ENCODE data around the genes RAD54L2 and IQCF3.

- PRO-cap: bidirectional peak, plus-strand start at chr3:50602205, minus-strand start at chr3:50602038
These were observed 9.6 kb downstream of the CISH start for GRCh38 chr3:50602089-50602275.

- PRO-cap: unidirectional peak, plus-strand start at chr3:50607772
These were observed 3.9 kb downstream of the CISH start for GRCh38 chr3:50607530-50608125.

- PRO-cap: no peak
These were observed 1.2 kb downstream of the MAPKAPK3 start for GRCh38 chr3:50617894-50618746.

DNA sequence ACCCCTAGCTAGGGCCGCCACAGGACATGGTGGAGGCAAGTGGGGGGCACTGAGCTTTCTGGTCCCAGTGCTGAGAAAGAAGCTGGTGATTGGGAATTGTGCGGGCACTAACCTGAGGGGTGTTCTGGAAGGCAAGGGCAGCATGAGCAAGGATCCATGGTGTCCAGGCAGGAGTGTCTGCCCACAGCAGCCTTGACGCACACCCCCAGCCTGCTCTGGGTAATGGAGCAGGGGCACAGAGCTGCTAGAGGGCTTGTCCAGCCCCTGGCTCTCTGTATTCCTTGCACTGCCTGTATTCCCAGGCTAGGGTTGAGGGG lies 21.3 kb downstream of the MAPKAPK3 start:
- PRO-cap: no peak

GRCh38 chr3:51403000-51403733 lies 12.1 kb downstream of the RBM15B start:
- PRO-cap: no peak

- PRO-cap: no peak
These were observed 21.8 kb downstream of the RBM15B start for GRCh38 chr3:51412930-51413223.

DNA sequence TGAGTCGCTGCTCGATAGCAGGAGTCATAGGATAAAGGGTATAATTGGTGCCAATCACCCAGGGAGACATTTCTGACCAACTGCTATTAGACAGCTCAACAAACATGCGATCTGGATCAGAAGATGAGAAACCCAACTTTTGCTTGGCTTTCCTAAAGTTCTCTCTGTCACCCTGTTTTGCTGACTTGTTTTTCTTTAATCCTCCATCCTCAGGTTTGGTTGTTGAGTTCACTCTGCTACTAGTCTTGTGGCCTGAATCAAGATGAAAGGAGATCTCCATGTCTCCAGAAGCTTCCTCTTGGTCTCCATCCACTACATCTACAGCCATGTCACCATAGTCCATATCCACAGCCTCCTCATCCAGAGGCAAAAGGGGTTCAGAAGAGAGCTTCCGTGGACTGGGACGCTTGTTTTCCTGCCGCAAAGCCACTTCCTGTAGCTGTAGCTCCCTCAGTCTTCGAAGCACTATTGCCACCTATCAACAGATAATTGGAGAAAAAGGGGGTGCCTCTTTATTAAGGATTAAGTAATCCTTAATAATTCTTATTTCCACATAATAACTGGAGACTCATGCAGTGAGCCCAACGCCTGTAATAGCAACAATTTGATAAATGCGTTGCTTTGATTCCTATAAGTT lies 50.5 kb downstream of the RBM15B start:
- PRO-cap: no peak

DNA sequence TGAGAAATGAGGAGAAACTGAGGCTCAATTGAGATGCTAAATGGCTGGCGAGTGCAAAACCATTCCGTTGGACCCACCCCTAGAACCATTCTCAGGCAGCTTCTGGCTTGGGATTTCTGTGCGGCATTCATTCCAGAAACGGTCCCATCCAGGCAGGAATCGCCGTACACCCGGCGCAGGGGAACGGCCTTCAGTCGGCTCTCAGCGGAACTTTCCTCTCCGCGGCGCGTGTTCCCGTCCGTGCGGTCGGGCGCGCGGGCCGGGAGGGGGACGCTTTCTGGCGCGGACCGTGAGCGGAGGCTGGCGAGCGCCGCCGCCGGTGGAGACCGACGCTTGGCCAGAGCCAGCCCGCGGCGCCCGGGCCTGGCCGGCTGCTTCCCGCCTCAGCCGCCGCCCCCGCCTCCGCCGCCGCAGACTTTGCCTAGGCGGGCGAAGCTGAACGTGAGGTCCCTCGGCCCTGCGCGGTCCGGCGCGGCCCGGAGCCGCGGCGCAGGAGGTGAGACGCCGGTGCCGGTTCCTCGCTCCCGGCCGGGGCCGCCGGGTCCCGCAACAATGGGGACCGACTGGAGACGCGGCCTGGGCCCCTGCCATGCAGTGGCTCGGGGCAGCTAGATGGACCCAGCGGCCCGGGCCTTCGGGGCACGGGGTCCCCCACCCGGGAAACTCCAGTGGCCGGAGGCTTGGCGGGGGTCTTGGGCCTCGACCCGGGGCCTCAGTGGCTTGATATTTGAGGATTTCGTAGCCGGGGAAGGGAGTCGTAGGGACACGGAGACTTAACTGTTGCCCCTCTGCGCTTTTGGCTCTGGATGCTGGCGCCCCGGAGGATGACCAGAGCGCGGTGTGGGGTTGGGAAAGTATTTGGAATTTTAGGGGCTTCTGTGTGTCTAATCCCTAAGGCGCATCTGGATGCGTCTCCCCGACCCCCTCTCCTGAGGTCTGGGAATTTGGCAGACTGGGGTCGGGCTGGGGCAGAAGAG lies at the start of gene RAD54L2:
Gene RAD54L2, plus strand, starts transcription at position 300 of the 977 bp plus-strand sequence.
- PRO-cap: bidirectional peak, plus-strand start at position 297 of the sequence, minus-strand start at position 203 of the sequence

DNA sequence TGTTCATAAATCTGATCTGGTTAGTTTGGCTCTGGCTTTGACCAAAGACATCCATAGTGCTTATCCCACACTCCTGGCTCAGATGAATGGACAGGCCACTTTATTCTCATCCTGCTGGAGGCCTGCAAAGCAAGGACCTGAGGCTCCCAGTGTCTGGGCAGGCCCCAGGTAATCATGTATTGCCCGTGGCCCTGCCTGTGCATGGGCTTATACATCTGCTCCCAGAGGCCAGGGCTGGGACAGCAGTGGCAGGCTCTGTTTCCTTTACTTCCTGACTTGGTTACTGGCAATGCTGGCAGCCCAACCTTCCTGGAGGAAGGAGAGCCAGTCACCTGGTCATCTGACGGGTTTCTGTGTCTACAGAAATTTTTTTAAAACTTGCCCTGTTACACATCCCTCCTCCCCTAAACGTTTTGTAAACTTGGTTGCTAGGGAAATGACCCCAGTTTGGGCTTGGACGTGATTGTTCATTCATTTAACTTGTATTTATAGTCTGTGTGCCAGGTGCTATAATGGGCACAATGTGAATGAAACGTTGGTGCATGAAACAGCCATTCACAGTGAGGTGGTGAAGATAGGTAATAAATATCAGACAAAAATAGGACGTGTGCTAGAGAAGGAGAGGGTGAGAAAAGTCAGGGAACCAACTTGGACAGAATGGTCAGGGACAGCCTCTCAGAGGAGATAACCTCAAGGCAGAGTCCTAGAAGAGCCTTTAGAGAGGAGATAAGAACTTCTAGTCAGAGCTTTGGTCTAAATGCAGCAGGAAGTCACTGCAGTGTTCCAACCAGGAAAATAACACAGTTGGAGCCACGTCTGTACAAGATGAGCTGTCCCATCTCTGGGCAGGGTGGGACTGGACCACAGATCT lies 14.0 kb downstream of the TEX264 start:
- PRO-cap: no peak

- PRO-cap: no peak
These were observed 3.4 kb upstream of the GRM2 start for GRCh38 chr3:51703189-51704247.

GRCh38 chr3:51829025-51829488 lies at the start of gene IQCF3:
TSS of gene IQCF3 (plus strand) at chr3:51829426.
- PRO-cap: no peak

- PRO-cap: no peak
These were observed 1.2 kb upstream of the PCBP4 start for GRCh38 chr3:51968456-51968837.

DNA sequence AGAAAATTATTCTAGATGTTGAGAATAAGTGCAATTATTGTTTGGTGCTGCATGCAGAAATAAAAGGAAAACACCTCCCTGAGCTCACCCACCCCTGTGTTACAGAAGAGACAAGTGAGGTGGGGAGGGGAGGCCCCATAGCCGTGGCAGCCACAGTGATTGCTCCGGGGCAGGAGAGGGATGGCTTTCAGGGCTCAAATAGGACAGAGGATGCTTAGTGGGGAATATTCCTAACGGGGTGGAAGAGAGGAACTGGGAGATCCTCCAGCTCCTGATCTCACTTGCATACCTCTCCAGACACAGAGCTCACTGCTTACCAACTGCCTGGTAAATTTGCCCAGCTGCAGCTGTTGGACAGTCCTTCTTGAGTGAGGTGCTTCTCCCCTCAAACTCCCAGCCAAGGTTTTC lies 29.3 kb upstream of the RPL29 start:
- PRO-cap: no peak

GRCh38 chr3:52096279-52096772 lies 40.0 kb upstream of the DUSP7 start:
- PRO-cap: no peak

DNA sequence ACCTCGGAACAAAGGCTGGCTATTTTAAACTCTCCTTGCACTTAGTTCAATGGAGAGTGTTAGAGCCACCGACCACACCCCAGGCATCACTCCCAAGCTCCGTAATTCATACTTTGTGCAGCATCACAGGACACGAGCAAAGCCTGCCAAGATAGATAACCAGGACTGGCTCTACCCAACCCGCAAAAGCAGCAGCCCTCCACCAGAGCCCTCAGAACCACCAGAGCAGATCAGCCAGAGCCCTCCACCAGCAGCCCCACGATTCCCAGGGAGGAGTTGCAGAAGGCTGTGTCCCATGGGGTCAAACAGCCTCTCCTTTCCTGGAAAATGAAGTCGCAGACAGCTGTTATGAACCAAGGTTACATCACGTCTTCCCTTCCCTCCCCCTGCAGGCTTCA lies 45.7 kb downstream of the POC1A start:
- PRO-cap: no peak

DNA sequence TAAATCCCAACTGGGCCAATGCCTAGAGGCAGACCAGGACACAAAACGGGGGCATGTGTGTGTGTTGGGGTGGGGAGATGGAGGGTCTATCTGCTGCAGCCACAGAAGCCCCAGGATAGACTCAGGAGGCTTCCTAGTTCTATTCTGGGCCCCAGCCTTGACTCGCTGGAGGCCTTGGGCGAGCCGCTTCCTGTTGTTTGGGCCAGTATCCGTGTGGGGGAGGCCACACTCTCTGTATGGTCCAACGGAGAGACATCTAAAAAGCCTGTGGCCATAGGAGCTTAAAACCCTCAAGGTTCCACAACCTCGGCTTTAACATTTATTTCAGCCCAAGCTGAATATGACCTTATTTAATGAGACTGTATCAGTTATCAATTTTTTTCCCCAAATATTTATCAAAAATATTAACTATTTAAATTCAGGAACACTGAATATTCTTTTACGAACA lies 32.8 kb downstream of the POC1A start:
- PRO-cap: no peak

DNA sequence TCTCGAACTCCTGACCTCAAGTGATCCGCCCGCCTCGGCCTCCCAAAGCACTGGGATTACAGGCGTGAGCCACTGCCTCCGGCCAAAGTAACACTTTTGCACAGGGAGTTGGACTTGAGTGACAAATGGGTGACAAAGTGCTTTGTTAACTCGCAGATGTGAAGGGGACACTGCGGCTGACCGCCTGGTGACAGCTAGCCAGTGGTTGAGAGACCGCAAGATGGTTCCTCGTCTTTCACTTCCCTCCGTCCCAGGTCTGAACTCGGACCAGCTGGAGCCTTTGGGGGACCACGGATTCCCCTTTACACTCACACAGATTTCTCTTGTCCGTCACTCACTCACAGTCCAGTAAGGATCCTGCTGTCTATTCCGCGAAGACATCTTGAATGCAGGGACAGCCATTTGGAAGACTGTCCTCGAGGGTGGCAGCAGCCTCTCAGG lies 754 bp upstream of the PPM1M start:
- PRO-cap: no peak

DNA sequence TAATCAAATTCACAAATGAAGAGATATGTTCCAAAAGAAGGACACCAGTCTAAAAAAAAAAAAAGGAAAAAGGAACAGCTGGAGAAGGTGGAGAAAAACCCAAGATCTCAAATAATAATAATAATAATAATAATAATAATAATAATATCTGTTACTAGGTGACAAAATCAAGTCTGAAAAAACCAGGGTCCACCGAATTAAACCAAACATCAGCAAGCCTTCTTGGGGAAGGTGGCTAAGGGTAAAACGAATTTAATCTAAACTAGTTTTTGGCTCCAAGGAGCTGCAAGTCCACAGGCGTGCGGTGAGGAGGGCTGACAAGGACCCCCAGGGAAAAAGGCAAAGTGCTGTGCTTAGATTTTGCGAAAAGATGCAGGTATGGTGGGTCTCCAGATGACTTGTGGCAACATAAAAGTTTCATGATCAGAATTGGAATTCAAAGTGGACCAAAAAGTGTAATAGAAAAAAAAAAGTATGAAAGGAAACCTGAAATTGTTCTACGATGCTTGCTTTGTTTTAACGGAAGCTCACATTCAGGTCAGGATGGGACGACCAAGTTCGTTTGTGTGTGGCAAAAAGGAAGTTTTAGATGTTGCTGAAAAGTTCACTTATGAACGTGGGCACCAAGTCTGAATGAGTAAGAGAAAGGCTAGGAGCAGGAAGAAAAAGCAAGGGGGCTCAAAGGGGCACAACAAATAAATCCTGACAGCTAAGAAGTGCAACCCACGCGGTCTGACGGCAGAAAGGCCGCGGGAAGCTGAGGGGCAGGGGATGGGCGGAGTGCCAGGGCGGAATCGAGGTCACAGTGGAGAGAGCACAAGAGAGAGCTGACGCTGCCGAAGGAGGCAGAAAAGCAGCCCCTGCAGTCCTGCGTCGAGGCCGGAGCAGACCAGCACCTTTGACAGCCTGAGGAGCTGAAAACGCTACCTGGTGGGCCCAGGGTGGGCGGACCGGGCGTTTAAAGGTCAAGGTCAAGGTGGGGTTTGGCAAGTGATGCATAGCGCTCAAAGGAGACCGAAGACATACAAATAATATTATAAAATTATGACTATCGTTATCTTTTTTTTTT lies 1.2 kb downstream of the WDR82 start:
- PRO-cap: unidirectional peak, plus-strand start at position 530 of the sequence; bidirectional peak, plus-strand start at position 865 of the sequence, minus-strand start at position 734 of the sequence

- PRO-cap: no peak
These were observed 4.5 kb upstream of the DNAH1 start for GRCh38 chr3:52311409-52312182.

DNA sequence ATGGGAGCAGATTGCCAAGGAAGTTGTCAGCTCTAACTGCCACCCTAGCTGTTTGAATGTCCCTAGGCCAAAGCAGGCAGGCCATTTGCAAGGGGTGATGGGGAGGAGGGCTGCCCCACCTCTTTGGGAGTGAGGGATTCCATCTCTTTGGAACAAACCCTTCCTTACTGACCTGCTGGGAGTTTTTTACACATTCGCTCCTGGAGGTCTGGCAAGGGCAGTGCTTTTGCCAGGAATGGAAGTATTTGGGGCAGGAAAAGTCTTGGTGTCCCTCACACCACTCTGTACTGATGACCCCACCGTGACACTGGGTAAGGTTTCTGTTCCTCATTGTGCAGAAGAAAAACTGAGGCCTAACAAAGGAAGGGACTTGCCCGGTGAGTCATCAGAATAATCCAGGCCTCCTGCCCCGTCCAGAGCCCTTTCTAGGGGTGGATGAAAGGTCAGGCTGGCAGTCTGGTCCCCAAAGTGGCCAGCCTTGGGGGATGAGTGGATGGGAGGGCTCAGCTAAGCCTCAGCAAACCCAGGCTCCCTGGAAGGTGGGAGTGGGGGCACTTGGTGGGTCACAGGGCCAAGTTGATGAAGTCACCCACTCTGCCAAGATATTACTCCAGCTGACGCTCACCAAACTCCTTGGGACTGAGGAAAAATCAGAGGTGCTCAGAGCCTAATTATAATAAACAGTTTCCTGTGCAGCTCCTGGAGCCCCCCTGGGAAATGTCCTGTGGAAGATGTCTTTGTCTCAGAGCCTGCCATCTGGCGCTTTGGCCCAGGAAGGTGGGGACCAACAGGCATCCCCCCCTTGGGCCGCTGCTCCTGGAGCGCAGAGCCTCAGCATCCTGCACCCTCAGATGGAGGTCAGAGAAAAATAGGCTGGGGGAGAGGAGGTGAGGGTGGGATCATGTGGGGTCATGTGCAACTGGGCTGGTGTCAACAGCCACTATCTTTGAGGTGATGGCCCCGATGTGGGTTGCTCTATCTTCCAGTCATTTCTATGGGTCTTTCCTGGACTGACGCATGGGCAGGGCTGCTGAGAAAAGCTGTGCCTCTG lies 2.2 kb upstream of the DNAH1 start:
- PRO-cap: no peak